ENCODE measurements around a stretch of chr1.

- RRBS, result no CpG with 5 or more reads among the region's 7 CpGs
Observed at GRCh38 chr1:228105285-228105806, 2.2 kb upstream of the C1orf35 start.

DNA sequence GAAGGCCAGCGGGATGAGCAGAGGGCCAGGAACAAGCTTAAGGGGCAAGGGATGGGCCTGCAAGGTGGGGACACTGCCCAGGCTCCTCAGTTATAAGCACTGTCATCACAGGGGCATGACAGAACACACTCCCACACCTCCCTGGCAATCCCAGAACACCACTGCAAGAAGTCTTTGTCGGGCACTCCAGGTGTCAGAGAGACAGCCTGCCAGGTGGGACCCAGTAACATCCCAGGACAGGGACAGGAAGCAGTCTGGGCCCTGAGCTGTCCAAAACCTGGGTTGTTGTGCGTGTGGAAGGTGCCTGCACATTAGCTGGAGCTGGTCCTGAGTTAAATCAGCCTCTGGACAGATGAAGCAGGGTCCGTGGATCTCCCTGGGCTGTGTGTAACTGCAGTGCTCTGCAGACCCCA is 2.7 kb upstream of the C1orf35 start:
- RRBS, result no CpG with 5 or more reads among the region's 4 CpGs

GRCh38 chr1:228108203-228108648 is 873 bp downstream of the MRPL55 start:
- RRBS, result no CpG with 5 or more reads among the region's 10 CpGs

DNA sequence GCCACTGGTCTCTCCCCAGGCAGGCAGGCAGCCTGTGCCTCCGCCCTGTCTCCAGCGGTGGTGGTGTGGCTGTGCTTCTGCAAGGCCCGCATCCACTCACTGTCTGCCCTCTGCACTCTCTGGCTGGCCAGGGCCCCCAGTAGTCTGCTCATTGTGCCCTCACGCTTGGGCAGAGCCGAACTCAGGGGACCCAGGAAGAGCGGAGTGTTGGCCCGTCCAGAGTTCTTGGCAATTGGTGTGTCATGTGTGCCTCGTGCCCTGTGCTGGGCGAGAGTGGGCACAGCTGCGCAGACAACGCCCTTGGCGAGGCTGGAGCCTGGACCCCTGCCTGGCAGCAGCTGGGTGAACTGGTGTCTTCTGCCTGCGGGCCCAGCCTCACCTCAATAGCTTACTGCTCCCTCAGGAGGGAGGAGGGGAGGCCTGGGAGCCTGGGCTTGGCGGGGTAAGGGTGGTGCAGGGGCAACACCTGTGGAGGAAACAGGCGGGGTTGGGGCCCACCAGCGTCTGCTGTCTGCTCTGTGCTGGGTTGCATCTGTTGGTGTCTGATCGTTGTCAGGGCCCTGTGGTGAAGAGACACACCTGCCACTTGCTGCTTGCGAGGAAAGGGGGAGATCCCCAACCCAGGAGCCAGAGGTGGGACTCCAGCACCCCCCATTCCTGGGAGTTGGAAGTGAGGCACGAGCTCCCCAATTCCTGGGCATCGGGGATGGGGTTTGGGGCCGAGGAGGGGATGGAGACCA is 2.2 kb downstream of the GUK1 start:
- RRBS, result no CpG with 5 or more reads among the region's 21 CpGs

DNA sequence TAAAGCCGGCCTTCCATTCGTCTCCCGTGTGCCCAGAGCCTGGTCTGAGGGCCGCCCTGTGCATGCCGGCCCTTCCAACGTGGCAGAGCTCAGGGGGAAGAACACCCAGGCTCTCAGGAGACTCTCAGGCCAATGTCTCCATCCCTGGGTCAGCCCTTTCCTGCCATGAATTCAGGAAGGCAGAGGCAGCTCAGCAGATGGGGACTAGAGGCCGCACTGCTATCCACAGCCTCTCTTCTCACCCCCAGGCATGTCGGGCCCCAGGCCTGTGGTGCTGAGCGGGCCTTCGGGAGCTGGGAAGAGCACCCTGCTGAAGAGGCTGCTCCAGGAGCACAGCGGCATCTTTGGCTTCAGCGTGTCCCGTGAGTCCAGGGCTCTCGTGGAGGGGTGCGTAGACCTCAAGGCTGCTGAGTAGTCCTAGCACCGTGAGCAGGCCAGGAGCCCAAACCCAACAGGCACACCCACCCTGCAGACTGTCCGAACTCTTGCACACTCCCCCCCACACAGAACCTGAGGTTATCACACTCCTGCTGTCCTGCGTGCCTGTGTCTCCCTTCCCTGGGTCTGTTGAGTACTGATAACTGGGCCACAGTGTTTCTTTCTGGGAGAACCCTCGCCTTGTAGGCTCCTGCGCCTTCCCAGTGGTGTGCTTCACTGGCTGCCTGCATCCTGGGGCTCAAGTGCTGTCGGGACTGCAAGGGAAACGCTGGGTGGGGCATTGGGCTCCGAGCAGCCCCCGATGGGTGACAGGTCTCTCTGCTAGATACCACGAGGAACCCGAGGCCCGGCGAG is 4.3 kb upstream of the GJC2 start:
- RRBS, result no CpG with 5 or more reads among the region's 28 CpGs

- RRBS, result no CpG with 5 or more reads among the region's 9 CpGs
Observed at GRCh38 chr1:228242944-228243542, 35.2 kb downstream of the OBSCN start.

- RRBS, result no CpG with 5 or more reads among the region's 18 CpGs
Observed at GRCh38 chr1:228263858-228264357, 56.1 kb downstream of the OBSCN start.

- RRBS, result 3% methylated on average over 8 of the region's 30 CpGs
Observed at GRCh38 chr1:228275220-228275714, 67.4 kb downstream of the OBSCN start.

DNA sequence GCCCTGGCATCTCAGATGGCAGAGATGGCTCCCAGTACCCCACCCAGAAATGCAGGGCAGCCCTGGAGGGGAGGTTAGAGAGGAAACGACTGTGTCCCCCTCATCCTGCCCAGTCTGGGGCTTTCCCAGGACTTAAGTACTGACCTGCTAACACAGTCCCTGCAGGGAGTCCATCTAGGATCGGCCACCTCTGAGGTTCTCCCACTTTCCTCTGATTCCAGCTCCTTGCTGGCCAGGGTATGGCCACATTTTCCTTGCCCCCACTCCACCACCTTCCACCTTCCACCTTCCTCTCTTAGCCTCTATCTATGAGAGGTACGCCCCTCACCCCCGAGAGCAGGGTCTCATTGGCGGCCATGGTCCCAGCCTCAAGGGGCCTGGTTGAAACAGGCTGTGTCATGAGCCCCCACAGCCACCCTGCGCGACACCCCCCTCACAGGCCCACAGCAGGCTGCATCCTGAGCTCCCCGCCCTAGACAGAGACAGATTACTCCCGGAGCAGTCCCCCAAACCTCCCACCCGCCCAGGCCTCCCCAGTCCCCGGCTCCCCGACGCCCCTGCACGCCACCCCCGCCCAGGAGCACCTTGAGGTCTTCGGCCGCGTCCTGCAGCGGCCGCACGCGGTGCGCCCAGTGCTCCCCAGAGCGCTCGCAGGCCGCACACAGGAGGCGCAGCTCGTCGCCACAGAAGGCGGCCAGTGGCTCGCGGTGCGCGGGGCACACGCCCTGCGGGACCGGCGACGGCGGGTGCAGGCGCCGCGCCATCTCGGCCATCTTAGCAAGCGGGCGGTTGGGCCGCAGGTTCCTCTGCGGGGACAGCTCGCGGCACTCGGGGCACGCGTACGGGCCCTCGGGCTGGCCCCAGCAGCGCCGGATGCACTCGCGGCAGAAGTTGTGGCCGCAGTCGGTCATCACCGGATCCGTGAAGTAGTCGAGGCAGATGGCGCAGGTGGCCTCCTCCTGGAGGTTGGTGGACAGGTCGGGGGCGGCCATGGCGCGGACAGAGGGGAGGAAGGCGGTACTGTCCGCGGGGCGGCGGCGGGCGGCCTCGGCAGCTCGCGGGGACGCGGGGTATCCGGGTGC is 724 bp downstream of the TRIM11 start:
- RRBS, result 1% methylated on average over 9 of the region's 82 CpGs

GRCh38 chr1:228417495-228418089 is 931 bp upstream of the TRIM17 start:
- RRBS, result no CpG with 5 or more reads among the region's 5 CpGs

DNA sequence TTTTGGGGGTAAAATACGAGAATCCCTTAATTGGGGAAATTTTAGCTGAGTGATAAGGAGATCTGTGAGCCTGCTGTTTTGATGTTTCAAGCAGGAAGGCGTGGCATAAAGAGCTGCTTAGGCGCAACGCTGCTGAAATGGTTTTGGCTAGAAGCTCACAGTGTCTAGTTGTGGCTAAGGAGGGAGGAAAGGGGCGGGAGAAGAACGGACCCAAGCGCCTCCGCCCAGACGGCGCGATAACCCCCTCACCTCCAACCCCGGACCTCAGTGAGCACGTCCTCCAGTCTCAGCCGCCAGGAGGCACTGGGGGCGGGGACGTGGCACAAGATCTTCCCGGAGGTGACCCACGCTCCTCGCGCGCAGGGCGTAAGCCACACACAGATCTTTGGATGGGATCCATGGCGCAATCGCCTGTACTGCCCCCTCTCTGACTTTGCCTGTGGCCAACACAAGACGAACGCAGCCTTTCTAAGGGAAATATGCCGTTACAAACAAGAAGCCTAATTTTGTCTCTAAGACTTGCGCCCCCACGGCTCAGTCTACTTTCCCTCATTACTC is 5.7 kb downstream of the H2BC26 start:
- RRBS, result 1% methylated on average over 6 of the region's 29 CpGs

DNA sequence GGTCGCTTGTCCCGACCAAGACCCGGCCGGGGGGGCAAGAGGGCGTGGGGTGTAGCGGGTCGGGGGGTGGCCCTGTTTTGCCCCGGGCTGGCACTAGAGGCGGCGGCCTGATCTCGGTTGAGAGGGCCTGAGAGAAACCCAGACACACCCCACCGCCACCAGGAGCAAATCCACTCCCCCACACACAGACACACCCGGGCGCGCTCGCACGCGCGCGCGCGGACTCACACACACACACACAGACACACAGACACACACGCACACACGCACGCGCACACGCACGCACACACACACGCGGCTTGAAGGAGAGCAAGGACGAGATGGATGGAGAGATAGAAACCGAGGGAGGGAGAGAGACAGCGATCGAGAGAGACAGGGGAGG is 97.7 kb upstream of the RHOU start:
- RRBS, result no CpG with 5 or more reads among the region's 34 CpGs

- RRBS, result no CpG with 5 or more reads among the region's 10 CpGs
Observed at GRCh38 chr1:228978663-228979130, 243.4 kb downstream of the RHOU start.

DNA sequence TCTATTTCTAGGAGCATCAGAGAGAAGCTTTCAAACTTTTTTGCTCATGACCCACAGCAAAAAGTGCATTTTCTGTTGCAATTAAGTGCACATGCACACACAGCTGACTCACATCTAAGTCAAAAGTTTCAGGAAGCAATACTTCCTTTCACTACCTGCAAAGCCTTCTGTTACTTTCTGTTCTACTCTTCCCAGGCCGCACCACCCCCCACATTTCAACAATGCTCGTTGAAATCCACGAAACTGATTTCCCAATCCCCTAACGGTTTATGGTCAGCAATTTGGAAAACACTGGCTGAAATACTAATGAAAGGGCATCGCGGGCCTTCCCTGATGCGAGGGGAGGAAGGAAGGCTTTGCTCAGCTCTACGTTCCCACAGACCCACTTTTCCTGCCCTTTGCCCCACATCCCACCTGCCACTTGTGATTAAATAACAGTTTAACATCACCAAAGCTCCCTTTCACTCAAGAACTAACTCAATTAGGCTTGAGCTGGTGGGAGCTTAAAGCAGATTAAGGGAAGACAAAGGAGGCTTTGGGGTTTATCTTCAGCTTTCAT is 243.3 kb upstream of the RAB4A start:
- RRBS, result no CpG with 5 or more reads among the region's 8 CpGs

GRCh38 chr1:229091315-229091664 is 179.6 kb upstream of the RAB4A start:
- RRBS, result no CpG with 5 or more reads among the region's 4 CpGs

GRCh38 chr1:229109321-229109804 is 161.5 kb upstream of the RAB4A start:
- RRBS, result no CpG with 5 or more reads among the region's 7 CpGs

DNA sequence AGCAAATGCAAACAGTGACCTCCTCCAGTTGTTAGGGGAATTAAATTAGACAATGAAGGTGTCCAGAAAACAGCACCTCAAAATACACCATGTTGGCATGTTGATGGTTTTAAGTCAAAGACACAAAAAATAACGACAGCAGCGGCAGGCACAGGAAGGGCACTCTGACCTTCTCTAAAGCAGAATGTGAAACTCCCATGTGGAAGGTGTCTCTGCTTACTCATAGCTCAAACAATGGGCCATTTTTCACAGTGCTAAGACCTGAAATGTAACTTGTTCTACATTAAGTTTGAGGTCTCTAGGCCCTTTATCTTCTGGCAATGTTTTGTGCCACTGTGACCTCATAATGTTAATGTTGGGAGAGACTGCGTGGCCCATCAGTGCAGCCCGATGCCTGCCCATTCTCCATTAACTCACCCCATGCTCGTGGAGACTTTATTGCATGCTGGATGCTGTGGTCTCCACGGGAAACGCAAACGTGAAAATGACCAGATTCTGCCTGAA is 105.5 kb upstream of the RAB4A start:
- RRBS, result no CpG with 5 or more reads among the region's 8 CpGs

GRCh38 chr1:229272118-229273047 is 1.5 kb downstream of the RAB4A start:
- RRBS, result no CpG with 5 or more reads among the region's 11 CpGs

DNA sequence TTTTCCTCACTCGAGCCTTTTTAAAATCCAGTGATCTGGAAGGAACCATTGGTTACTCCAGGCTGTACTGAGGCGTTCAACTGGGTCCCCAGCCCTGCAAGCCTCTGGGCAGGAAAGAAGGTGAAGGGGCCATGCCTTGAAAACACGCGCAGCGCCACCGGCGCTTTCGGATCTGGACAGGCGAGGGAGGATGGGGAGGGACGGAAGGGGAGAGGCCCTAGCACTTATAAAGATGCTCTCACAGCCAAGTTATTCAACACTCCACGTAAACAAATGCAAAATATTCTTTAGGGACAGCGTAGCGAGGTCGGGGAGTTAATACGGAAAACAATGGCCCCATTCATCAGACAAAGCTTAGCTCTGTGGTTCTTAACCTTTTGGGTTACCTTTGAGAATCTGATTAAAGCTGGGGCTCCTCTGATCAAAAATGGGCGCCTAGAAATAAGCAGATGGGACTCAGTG is 1.5 kb downstream of the CCSAP start:
- RRBS, result no CpG with 5 or more reads among the region's 16 CpGs